ENCODE results near the genes PDZD4 and FLNA.

GRCh38 chrX:153684122-153684834 is 3.4 kb upstream of the SLC6A8 start:
- PRO-cap = no peak
- RAMPAGE, long total RNA, 2 experiments = no peak in any of the 2 experiments

DNA sequence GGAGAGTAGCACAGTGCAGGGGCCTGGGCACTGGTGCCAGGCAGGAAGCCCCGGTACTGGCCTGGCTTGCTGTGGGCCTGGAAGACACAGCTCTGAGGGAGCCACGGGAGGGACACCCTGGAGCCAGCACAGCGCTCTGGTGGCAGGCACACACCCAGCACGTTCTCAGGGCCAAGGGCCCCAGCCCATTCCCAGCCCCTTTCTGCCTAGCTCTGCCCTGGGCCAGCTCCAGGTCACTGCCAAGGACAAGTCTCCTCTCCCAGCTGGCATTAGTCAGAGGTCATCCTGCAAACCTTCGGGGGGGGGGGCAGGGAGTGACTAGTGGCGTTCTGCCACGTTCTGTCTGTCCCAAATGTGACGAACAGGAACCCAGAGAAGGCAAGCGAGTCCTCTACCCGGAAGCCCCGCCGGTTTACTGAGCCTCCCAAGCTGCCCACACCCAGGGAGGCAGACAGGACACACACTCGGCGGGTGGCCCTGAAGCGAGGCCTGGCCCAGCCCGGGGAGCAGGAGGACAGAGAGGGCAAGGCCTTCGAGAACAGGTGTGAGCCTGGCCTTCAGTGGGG is 12.2 kb downstream of the SLC6A8 start:
- PRO-cap = no peak
- RAMPAGE, long total RNA, 2 experiments = no peak in any of the 2 experiments

DNA sequence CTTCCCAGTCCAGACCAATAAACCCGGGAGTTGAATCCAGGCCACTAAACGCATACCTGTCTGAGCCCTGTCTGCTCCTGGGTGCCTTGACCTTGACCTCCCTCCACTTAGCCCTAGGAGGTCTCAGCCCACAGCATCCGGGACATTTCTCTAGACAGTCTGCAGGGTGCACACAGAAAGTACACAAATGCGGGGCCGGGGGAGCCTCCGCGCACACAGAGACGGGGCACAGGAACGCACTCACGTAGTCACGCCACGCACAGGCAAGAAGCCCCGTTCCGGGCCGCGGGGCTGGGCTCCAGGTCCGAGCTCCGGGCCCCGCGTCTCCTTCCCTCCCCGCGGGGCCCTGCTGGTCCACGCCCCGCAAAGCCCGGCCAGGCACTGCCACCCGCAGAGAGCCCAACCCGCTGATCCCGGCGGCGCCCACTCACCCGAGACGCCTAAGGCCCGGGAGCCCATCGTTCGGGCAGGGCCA is 1.0 kb downstream of the PDZD4 start:
- PRO-cap = no peak
- RAMPAGE, long total RNA, 2 experiments = start-site peak on the minus strand in 1 of 2 experiments, centred at position 244 of the sequence, 9 reads per replicate

DNA sequence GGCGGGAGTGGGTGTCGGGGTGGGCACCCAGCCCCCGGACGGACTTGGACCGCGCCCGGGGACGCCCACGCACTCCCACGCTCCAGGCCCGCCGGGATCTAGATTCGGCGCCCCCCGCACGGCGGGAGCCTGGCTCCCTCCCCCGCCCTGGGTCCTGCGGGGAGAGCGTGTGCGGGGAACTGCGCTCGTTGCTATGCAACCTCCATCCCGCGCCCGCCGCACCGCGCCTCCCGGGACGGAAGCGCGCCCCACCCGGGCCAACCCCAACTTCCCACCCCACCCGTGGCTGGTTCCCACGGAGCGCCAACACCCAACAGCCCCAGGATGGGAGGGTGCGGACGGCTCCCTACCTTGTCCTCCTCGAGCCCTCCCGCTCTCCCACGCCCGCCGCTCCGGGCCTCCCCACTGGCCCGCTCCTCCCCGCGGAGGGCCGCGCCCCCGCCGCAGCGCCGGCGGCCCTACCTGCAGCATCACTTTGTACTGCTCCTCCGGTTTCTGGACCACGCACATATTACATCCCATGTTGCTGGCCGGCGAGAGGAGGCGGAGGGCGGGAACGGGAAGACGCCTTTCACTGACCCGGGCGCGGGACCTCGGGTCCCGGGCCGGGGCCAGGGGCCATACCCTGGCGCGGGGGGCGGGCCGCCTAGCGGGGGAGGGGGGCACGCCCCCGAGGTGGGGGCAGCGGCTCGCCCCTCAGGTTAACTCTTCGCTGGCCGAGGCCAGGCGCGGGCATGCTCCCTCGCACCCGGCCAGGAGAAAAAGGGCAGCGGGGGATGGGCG is at the start of gene PDZD4:
PDZD4 (minus strand) TSS at position 768 of the 783 bp plus-strand sequence.
- PRO-cap = no peak
- RAMPAGE, long total RNA, 2 experiments = start-site peak on the minus strand in 1 of 2 experiments, centred at position 571 of the sequence, 8 reads per replicate

DNA sequence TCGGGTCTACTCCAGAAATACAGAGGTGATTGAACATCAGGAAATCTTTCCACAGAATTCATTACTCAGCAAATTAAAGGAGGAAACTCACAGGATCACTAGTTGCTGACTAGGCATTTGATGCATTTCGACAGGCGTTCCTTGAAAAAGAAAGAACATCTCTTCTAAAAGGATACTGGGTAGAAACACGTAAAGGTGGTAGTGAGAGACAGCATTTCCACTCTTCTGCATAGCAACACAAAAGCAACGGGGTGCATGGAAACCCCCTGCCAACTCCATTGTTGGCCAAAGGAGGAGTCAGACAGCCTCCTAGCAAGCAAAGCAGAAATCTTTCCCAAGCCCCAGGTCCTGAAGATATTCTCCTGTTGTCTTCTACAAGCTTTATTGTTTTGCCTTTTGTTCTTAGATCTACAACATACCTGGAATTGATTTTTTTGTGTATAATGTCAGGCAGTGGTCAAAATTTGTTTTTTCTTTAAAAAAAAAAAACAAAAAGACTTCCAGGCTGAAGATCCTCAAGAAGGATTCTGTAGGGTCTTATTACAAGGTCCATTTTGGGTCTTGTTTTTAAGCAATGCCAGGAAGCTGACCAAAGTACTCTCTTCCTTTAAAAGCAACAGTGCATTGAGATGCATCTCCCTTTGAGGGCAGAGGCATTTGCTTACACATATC is 14.4 kb upstream of the PDZD4 start:
- PRO-cap = no peak
- RAMPAGE, long total RNA, 2 experiments = no peak in any of the 2 experiments

- PRO-cap = no peak
- RAMPAGE, long total RNA, 2 experiments = no peak in any of the 2 experiments
Observed at GRCh38 chrX:153935470-153935968, 682 bp upstream of the NAA10 start.

- PRO-cap = bidirectional peak, plus-strand start at chrX:153970223, minus-strand start at chrX:153970074; bidirectional peak, plus-strand start at chrX:153970601, minus-strand start at chrX:153970381
- RAMPAGE, long total RNA, 2 experiments = no peak in any of the 2 experiments
Observed at GRCh38 chrX:153969936-153970495, 1.6 kb downstream of the HCFC1 start.

DNA sequence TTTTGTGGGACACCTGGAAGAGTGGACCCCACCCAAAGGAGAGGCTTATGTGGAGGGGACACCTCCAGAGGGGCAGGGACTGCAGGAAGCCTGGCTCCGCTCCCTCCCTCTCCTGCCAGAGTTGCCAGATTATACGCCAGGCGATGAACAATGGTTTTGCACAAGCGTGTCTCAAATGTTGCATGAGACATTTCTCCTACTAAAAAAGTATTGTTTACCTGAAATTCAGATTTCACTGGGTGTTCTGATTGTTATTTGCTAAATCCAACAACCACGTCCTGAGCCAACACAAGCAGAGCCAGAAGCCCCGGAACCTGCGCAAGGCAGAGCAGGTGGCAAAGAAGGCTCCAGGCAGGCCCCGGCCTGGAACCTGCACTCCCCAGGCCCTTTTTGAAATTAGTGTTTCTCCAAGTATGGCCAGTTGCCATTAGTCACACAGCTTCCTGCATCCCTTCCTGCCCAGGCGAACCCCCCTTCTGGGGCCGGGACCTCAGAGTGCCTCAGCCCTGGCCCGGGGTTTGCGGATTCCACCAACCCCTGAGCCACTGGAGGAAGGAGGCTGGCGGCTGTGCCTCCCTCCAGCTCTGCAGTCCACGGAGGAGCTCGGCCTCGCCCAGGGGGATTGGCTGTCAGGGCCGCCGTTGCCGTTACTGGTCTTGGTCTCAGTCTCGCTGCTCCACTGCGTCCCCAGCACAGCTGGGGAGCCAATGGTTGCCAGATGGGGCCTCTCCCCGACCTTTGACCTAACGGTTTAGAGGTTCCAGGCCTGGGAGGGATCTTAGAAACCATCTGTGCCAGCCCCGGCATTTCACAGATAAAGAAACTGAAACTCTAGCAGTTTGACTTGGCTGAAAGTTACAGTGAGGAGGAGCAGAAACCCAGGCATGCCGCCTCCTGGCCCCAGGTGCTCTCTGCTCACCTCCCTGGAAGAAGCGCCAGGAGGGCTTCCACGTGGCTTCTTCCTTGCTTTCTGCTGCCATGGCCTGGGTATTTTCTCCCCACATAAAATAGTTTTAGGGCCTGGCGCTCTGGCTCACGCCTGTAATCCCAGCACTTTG is 12.8 kb downstream of the TMEM187 start:
- PRO-cap = no peak
- RAMPAGE, long total RNA, 2 experiments = no peak in any of the 2 experiments

- PRO-cap = no peak
- RAMPAGE, long total RNA, 2 experiments = no peak in any of the 2 experiments
Observed at GRCh38 chrX:154018788-154019068, 974 bp downstream of the IRAK1 start.

DNA sequence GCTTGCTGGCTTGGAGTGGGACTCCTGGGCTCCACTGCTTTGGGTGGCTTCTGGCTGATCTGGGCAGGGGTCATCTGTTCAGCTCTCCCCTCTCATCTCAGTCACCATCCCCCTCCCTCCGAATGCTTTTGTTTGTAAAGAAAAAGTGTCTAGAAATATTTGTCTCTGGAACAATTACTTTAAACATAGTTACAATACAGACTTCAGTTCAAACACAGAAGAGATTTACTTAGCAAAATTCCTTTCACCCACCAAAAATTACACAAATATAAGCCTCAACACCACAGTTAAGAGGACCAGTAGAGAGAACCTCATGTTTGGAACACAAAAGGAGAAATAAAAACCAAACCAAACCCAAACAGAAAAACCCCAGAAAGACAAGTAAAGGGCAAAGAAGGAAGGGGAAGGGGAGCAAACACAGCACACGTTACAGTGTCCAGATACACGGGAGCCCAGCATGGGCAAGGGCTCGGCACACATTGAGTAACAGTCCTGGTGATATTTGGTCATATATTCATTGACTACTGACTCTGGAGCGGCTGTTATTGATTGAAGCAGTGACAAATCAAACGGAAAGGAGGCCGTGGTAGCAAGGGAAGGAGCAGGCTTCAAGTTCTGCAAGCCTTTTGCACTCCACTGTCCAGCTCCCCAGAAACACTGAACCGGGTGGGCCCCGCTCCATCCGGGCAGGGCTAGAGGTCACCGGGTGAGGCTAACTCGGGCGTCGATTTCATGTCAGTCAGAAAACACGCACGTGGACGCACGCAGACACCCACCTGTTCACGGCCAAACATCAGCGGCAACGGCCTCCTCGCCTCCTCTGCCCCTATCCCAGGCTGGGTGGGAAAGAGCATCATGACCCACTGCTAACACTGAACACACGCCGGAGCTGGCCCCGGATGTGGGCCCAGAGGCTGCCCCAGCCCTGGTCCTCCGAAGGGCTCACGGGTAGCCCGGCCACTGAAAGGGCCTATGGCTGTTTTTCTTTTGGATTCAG is 3.6 kb upstream of the IRAK1 start:
- PRO-cap = no peak
- RAMPAGE, long total RNA, 2 experiments = no peak in any of the 2 experiments

- PRO-cap = no peak
- RAMPAGE, long total RNA, 2 experiments = no peak in any of the 2 experiments
Observed at GRCh38 chrX:154024993-154025824, 5.5 kb upstream of the IRAK1 start.

- PRO-cap = no peak
- RAMPAGE, long total RNA, 2 experiments = no peak in any of the 2 experiments
Observed at GRCh38 chrX:154094487-154095176, 2.9 kb downstream of the MECP2 start.

DNA sequence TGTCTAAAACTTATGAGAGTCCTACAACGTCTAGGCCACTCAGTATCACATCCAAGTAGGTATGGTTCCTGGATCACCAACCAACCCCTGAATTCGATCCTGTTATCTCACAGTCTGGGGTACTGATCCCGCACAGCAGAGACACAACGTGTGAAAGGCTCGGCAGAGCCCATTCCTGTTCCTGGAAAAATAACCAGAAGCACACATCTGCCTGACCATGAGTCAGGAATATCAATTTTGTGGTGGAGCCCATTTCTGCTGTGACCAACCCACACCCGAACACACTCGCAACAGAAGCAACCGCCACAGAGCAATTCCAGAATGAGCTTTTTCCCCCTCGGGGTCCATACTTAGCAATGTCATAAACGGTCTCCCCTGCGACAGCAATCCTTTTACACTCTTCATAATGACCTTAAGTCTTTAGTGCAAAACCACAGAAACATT is 1.4 kb downstream of the MECP2 start:
- PRO-cap = no peak
- RAMPAGE, long total RNA, 2 experiments = no peak in any of the 2 experiments

DNA sequence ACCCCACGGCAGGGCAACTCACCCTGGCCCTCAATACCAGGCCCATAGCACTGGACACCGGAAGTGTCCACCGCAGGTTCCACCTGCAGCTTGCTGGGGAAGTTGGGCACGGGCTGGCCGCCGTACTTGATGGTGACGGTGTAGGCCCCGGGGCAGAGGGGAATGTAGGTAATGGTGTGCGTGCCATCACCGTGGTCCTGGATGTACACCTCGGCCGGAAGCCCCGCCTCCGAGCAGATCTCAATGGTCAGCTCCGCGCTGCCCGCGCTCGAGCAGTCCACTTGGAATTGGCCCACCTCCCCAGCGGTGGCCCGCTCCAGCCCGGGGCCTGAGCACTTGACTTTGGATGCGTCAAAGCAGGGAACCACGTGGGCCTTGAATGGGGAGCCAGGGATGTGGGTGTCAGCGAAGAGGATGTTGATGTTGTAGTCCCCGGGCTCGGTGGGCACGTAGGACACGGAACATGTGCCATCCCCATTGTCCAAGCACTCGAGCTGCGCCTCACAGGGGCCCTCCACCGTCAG is 14.4 kb downstream of the FLNA start:
- PRO-cap = no peak
- RAMPAGE, long total RNA, 2 experiments = no peak in any of the 2 experiments

DNA sequence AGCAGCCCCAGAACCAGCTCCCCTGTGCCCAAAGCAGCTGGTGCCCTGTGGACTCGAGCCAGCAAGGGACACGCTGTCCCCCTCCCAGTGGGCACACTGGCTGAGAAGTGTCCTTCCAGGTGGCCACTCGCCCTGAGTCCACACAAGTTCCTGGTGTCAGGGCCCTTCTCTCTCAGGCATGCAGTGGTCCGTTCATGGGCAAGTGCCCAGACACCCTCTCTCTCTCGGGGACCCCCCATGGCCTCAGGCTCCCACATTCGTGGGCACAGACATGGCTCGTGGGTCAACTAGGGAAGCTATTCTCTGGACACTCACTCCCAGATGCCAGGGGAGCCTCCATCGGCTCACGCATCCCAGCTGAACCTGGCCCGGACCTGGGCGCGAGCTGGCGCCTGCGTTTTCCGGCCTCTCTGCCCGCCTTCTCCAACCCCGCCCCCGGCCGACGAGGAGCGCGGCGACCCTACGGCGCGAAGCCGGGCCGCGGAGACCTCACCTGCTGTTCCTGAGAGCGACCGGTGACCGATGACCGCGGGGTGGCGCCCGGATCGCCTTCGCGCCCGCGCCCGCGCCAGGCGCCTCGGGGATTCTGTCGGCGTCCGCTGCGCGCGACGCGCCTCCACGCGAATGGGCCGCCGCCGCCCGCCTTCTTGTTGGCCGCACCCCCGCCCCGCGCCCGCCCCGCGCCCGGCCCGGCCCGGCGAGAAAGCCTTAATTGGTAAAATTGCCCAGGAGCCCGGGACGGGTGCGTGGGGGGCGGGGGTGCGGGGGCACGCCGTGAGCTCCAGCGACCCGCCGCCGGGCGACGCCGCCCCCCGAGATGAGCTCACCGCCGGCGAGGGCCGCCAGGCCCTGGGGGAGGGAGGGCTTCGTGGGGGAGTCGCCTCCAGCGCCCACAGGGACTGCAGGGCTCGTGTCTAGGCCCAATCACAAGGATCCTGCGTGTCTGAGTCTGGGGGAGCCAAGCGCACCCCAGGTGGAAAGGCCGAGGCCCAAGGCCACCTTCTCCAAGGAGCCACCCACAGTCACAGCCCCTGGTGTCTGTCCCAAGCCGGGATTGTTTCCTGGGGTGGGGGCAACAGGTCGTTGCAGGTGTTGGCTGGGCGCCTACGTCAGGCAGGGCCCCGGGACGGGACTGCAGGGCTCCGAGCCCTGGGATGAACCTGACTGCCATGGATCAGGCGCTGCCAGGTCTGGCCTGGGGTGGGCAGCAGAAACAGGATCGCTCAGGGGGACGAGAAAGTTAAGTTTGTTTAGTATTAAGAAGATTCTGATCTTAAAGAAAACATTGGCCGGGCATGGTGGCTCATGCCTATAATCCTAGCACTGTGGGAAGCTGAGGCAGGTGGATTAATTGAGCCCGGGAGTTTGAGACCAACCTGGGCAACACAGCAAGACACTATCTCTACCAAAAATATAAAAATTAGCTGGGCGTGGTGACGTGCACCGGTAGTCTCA is at the start of gene FLNA:
FLNA (minus strand) TSS at position 622 of the 1,455 bp plus-strand sequence.
- PRO-cap = bidirectional peak, plus-strand start at position 929 of the sequence, minus-strand start at position 588 of the sequence
- RAMPAGE, long total RNA, 2 experiments = start-site peak on the minus strand in 1 of 2 experiments, centred at position 600 of the sequence, 1,327 reads per replicate

GRCh38 chrX:154412379-154413106 is 1.2 kb downstream of the TAFAZZIN start:
- PRO-cap = unidirectional peak, minus-strand start at chrX:154412490
- RAMPAGE, long total RNA, 2 experiments = no peak in any of the 2 experiments

- PRO-cap = no peak
- RAMPAGE, long total RNA, 2 experiments = no peak in any of the 2 experiments
Observed at GRCh38 chrX:154437328-154437804, 412 bp downstream of the GDI1 start.

DNA sequence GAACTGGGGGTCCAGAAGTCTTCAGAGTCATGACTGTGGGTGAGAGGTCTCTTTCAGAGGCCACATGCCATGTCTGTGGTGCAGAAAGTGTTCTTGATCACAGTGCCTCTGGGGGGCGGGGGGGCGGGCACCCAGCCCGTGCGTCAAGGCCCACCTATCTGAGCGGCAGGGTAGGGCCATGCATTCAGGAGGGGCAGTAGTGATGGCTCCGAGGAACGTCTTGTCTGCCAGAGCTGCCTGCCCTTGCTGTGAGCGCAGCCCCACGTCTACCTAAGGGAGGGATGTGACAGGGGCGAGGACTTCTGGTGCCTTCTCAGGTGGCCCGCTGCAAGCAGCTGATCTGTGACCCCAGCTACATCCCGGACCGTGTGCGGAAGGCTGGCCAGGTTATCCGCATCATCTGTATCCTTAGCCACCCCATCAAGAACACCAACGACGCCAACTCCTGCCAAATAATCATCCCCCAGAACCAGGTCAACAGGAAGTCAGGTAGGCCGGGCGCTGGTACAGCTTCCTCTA is 2.6 kb upstream of the FAM50A start:
- PRO-cap = no peak
- RAMPAGE, long total RNA, 2 experiments = no peak in any of the 2 experiments

DNA sequence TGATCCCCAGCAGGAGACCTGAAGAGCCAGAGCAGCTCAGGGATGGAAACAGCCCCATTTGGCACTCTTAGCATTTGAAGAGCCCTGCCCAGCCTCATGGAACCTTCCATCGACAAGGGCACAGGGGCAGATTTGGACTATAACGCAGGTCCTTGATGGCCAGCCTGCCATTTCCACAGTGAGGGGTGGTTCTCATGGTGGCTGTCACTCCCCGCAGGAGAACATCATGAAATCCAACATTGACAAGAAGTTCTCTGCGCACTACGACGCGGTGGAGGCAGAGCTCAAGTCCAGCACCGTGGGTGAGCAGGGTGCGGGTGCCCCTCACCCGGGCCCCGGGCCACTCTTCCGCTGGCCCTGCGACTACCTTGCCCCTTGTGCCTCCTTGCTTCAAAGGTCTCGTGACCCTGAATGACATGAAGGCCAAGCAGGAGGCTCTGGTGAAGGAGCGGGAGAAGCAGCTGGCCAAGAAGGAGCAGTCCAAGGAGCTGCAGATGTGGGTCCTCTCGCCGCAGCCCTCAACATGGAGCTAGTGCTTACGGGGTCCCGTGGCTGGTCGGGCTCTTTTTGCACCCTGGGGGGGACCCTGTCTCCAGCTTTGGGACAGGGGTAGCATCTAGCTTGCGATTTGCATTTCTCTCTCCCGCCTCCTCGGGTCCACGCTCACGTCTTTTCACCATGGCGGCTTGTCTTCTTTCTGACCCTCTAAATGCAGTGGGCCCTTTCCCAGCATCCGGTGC is 1.6 kb downstream of the FAM50A start:
- PRO-cap = no peak
- RAMPAGE, long total RNA, 2 experiments = start-site peak on the plus strand in 2 of 2 experiments, centred at positions 265 to 427 of the sequence, 16 to 33 reads per replicate

DNA sequence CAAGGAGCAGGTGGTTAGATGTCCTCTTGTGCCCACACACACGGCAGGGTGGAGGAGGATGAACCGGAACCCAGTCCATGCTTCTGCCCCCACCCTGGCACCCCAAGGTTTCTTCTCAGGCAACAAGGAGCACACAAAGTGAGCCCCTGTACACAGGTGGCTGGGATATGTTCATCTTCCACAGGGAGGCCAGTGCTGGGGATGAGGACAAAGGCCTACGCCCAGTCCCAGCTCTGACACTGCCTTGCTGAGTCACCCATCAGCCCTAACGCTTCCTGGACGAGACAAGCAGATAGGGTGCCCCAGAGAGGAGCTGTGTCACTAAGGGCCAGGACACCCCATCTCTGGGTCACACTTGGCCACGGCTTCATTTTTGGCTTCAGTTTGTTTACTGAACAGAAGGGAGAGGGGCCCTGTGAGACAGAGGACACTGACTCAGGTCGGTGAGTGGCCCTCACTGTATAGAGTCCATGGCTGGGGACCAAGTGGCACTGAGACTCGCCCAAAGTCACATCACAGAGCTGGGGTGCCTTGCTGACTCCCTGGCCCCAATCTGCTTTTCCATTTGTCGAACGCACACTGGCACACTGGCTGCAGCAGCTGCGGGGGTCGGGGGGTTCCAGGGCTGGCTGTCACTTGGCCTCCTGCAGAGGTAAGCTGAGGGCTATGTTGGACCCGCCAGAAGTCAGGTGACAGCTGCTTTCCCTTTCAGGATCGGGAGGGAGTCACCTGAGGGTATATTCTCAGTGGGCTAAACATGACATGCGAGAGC is 1.8 kb downstream of the UBL4A start:
- PRO-cap = no peak
- RAMPAGE, long total RNA, 2 experiments = no peak in any of the 2 experiments

All from prostate gland (tissue), 2 donors.